Left lobe of liver (tissue), 1 donor: ENCODE measurements around a stretch of chr3.

- PRO-cap: no peak
Measured at GRCh38 chr3:142976396-142976959, 13.0 kb upstream of the PAQR9 start.

- PRO-cap: bidirectional peak, plus-strand start at chr3:143001619, minus-strand start at chr3:143001404
Measured at GRCh38 chr3:143000881-143001510, 374 bp upstream of the U2SURP start.

- PRO-cap: no peak
Measured at GRCh38 chr3:143002372-143002767, 1.0 kb downstream of the U2SURP start.

- PRO-cap: no peak
Measured at GRCh38 chr3:143362567-143363197, 243.1 kb downstream of the CHST2 start.

- PRO-cap: no peak
Measured at GRCh38 chr3:143669515-143669848, 178.8 kb downstream of the SLC9A9 start.

GRCh38 chr3:146223424-146224023, 27.4 kb downstream of the PLSCR4 start:
- PRO-cap: no peak

DNA sequence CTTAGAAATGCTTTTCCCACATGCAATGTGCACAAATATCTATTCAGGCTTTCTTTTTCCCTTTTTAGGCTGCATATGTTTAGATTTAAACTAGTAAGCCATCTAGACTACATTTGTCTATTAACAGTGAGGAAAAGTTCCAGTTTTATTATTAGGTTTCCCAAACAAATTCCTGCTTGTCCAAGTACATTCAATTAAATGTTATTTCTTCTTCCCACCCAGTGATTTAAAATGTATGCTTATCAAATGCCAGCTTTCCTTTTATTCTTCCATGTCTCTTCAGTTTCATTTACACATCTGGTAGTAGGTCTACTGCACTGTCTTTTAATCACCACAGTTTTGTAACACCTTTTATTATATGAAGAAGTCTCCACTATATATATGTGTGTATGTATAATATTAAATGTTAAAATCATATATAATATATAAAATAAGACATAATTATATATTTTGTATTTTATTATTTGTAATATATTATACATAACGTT, 1.7 kb downstream of the PLSCR4 start:
- PRO-cap: no peak

- PRO-cap: no peak
Measured at GRCh38 chr3:146339264-146339595, 88.3 kb upstream of the PLSCR4 start.

DNA sequence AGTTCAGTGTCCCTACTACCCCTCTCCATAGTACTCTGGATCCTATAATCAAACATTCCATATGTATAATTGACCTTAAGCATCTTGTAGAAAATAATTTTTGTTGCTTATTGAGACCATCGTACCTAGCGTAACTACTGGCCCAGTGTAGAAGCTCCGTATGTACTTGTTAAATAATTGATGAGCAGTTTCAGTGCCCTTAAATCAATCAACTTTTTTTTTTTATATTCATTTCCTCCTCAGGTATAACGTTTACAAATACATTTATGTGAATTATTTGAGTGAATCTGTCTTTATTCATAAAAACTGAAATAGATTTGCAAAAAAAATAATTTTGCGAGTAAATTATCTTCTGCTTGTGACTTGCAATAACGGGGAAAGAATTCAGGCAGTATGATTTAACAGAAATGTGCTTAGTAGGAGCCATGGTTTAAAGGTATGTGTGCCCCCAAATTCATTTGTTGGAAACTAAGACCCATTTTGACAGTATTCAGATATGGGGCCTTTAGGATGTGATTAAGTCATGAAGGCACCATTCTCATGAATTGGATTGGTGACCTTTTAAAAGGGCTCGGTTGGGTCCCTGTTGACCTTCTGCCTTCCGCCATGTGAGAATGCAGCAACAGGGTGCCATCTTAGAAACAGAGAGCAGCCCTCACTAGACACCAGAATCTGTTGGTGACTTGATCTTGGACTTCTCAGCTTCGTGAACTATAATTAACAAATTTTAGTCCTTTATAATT, 33.7 kb downstream of the PLSCR1 start:
- PRO-cap: no peak

GRCh38 chr3:146542940-146543362, 1.5 kb downstream of the PLSCR1 start:
- PRO-cap: no peak

- PRO-cap: bidirectional peak, plus-strand start at chr3:147393460, minus-strand start at chr3:147393360
Measured at GRCh38 chr3:147393129-147394179, 12.9 kb downstream of the ZIC4 start.

DNA sequence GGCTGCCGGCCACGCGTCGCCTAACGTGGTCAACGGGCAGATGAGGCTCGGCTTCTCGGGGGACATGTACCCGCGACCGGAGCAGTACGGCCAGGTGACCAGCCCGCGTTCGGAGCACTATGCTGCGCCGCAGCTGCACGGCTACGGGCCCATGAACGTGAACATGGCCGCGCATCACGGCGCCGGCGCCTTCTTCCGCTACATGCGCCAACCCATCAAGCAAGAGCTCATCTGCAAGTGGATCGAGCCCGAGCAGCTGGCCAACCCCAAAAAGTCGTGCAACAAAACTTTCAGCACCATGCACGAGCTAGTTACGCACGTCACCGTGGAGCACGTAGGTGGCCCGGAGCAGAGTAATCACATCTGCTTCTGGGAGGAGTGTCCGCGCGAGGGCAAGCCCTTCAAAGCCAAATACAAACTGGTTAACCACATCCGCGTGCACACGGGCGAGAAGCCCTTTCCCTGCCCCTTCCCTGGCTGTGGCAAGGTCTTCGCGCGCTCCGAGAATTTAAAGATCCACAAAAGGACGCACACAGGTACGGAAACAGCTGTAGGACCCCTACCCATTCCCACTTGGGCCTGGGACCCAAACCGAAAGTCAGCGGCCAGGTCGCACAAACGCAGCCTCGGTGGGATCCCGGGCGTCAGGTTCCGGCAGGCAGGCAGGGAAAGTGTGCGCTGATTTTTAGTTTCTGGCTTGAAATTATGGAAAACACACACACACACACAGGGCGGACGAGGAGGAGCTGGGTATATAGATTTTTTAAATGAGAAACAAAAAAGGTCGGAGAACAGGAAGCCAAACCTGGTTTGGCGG, 1.6 kb downstream of the ZIC1 start:
- PRO-cap: no peak

DNA sequence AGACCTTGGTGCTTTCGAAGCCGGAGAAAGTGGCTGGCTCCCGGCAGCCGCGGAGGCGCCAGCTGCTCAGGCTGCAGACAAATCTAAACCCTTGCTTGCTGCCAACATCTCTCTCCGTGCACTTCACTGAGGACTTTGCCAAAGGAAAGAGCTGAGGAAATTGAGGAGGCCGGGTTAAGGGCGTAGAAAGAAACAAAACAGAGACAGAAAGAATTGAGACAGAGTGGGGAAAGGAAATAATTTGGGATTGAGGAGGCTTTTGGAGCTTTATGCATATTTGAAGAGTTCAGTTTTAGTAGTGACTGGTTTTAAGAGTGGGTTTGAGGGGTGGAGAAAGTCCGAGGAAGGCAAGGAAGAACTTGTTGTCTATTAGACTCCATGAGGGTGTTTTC, 2.2 kb downstream of the ZIC1 start:
- PRO-cap: no peak

DNA sequence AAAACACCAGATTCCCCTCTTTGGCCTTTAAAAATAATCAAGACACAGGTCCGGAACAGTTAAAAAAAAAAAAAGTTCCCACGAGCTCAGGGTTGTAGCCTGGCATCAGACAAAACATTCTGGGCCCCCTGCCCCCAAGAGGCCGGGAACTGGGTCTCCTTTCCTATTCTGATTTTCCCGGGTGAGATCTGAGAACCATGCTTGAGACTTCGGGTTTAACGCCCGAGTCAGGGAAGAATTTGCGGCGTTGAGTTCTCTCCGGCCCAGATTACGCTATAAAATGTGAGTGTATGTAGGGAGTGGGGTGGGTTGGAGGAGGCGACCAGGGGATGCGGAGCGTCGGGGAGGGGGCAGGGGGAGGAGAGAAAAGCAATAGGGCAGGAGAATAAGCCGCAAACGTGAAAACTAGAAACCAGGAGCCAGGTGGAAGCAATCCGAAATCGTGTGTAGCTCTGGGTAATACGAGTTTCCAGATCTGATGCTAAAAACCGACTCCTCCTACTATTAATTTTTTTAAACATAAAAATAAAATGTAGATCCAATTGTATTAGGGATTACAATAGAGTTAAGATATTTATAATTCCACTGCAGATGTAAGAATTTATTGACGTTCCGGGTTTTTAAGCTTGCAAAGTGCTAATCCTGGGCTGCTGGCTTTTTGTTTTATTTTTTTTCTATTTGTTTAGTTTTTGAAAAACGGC, 2.8 kb downstream of the ZIC1 start:
- PRO-cap: no peak

GRCh38 chr3:147424266-147424737, 15.1 kb downstream of the ZIC1 start:
- PRO-cap: no peak

- PRO-cap: no peak
Measured at GRCh38 chr3:147713831-147714030, 304.6 kb downstream of the ZIC1 start.

GRCh38 chr3:148602203-148602686, 95.5 kb upstream of the AGTR1 start:
- PRO-cap: no peak

DNA sequence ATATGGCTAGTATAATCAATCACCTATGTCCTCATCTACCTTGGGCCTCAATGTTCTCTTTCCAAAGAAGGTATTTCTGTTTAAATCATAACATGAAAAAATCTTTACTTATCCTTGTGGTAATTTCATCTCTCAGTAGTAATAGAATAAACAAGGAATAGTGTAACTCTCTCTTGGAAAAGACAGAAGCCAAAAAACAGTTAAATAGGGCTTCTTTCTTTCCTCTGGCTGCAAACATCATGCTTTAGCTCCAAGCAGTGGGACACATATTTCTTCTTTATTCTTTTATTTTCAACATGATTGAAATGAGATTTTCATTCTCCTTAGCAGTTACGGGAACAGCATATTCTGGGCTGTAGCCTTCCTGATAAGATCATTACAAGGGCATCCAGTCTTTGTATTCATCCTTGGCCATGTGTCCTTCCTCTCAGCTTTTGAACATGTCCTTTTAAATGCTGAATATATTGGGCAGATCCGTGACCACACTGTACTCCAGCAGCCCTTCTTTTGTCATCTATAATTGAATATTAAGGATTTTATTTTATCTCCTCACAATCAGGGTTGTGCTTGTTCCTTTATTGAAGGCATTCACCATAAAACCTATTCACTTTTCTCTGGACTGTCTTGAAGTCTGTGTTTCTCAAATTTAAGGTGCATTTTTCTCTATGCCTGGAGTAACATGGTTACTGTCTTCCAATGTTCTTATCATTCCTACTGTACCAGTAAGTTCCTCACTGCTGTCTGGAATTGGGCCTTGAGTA, 3.2 kb downstream of the CPB1 start:
- PRO-cap: no peak

DNA sequence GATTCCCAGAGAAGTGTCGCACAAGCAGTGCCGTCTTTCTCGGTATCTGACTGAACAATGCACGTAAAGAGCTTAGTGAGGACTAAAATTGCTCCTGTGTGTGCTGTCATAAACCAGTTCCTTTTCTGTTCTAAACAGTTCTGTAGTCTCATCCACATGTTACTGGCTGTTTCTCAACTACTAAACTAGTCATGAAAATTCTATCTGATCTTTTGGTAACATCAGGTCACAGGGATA, 25.5 kb downstream of the GYG1 start:
- PRO-cap: no peak

DNA sequence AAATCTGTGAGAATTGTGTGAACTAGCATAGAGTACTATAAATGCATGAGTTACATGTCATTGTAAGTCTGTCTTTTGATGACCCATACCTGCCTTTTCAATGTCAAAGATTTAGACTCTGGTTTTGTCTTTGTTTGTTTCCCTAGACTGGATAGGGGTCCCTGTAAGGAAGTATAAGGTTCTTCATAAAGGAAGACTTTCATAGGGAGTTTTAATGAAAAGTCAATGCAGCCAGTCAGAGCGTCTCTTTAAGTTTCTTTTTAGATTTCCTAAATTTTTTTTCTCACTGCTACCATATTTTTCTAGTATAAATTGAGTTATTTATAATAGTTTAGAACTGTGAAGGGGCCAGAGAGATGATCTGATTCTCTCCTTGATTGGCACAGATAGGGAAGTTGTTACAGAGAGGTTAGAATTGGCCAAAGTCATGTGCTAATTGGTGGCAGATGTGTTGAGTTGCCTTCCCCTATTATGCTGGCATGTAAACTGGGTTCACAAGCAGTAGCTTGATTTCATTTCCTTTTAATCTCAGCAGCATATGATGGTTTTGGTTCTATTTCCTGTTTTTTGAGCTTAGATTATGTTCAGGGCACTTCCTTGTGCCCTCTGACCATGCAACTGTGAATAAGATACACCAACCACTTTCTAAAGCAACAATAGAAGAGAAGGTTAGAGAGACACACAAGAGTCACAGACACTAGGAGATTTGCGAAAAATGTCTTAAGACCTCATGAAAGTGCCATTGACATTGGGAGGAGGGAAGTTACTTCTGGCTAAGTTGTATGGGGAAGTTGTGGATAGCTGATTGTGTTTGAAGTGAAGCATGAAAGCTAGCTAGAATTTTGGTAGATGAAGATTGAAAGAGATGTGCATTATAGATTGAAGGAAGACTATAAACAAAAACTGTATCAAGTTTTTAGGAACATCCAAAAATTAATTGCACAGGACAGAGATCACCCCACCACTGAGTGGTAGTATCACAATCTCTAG, 16.5 kb downstream of the HPS3 start:
- PRO-cap: no peak